Left lung (tissue), 1 donor: ENCODE data around the genes OR9Q1 and MS4A4E.

DNA sequence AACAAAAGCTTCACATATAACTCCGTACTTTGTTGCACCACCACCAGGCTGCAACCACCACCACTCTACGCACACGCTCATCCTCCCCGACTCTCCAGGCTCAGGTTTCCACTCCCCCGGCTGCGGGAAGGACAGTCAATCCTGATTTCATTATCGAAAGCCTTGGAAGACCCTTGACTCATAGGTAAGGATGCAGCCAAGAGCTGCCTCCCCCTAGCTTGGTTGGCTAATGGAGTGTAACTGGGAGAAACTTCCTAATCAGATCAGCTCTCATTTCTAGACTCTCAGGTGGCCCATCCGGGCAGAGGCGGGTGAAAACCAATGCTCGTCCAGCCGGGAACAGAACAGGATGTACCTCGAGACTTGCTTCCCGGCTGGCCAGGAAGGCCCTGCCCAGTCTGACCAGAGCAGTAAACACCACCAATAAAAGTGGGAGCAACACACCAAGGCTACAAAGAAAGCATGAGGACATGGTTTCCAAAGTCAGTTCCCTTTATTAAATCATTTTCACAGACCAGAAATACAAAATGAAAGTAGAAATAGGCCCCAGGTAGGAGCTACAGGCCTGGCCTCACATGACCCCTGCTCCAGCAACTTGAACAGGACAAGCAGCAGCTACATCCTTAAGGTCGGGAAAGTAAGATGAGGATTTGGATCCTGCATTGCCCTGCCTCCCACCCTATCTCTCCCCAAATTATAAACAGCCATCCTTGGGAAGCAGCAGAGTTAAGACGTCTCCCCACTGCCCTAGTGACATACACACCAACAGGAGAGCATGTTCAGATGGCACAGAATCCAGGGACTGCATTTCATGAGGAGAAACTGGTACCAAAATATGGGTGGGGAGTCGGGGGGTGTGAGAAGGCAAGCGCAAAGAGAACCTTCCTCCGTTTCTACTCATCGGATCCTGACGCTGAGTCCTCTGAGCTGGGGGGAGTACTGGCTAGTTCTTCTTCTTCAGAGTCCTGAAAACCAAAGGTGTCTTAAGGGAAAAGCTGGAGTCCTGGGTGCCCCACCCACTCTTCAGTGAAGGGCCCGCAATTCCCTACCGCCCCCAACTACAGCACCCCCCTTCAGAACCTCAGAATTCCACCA lies 1.1 kb upstream of the TNKS1BP1 start:
- PRO-cap: bidirectional peak, plus-strand start at position 432 of the sequence, minus-strand start at position 341 of the sequence

DNA sequence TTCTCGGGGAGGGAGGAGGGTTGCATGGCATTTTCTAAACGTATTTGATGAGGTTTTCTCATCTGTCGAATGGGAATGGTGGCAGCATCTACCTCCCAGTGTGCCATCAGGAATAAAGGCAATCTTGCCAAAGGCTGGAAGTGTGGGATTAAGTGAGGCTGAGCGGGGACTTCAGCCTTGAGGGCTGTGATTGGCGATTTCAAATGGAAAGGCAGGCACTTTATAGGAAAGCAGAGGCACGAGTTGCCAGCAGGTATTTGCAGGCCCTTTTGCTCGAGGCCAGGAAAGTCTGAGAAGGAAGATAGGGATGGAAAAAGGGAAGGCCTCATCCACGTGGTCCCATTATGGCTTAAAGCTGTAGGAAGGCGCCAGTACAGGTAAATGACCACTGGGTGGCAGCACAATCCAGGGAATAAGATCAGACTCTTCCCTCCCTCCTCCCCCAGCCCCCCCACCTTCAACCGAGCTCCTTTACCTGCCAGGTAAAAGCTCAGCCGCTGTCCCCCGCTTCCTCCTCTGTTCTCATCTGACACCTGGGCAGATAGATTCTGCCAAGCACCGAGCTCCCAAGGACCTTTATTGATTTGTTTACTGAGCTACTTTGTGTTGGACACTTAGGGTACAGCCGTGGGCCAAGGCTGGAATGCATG lies 7.4 kb downstream of the P2RX3 start:
- PRO-cap: no peak

- PRO-cap: bidirectional peak, plus-strand start at chr11:57427432, minus-strand start at chr11:57427456; bidirectional peak, plus-strand start at chr11:57427714, minus-strand start at chr11:57427481; bidirectional peak, plus-strand start at chr11:57427929, minus-strand start at chr11:57427877
Observed at GRCh38 chr11:57427337-57428182, 639 bp upstream of the SLC43A3 start.

GRCh38 chr11:57776579-57777305 lies 15.1 kb downstream of the CTNND1 start:
- PRO-cap: no peak

- PRO-cap: bidirectional peak, plus-strand start at chr11:57778768, minus-strand start at chr11:57778577
Observed at GRCh38 chr11:57778435-57779194, 17.0 kb downstream of the CTNND1 start.

- PRO-cap: no peak
Observed at GRCh38 chr11:58023678-58023905, at the start of gene OR9Q1. TSS of gene OR9Q1 (plus strand) at chr11:58023881.

DNA sequence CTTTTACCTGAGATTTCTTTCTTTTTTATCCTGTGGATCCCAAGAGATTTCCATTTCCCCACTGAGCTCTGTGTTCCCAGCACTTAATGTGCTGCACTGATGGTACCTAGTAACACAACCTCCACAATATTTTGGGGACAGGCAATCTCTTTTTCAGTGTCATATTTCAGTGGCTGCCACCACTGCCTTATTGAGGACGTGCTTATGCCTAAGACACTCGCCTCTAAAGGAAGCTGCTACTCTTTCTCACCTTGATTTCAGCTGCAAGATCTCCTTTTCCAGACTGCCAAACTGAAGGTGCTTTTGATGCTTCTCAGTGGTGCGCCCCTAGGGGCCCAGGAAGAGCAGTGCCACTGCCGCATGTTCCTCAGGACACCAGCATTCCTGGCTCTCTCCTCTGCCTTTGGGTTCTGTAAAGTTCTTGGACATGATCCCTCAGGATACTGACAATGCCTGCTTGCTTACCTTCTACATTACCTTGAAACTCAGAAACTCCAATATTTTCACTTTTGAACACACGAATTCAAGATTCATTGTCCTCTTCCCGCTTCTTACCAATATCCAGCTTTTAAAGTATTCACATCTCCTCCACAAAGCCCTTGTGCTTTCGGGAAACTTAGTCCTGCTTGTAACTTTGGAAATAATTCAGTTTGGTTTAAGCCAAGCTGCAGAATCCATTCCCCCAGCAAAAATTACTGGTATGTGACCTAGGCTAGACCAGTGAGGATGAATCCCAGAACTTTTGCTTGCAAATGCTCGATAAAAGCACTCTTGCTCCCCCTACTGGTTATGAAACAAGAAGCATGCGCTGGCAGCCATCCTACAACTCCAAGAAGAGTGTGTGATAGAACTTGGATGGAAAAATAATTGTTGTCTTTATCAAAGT lies 16.3 kb upstream of the OR5B21 start:
- PRO-cap: unidirectional peak, minus-strand start at position 395 of the sequence

- PRO-cap: no peak
Observed at GRCh38 chr11:58584442-58585066, 5.7 kb downstream of the ZFP91 start.

DNA sequence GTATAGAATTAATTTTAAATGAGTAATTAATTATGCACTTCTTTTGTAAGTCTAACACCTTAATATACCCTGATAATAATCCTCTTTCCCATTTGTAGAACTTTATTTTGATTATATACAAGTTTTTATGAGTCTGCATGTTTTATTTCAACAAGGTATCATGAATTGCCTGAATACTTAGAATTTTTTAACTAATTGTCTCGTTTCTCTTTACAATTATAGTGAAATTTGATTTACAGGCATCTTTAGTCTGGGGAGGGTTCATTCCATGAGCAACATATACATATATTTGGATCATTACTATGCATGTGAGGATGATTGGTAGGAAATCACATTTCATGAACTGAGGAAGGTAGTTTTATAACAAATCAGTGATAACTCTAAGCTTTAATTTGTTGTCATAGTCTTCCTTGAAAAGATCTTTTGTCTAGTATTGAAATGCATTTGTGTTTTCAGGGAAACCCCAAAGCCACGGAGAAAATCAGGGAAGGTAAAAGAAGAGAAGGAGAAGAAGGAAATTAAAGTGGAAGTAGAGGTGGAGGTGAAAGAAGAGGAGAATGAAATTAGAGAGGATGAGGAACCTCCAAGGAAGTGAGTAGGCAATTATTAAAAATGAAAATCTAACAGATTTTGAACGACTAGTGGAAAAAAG lies 11.2 kb upstream of the CNTF start:
- PRO-cap: no peak

DNA sequence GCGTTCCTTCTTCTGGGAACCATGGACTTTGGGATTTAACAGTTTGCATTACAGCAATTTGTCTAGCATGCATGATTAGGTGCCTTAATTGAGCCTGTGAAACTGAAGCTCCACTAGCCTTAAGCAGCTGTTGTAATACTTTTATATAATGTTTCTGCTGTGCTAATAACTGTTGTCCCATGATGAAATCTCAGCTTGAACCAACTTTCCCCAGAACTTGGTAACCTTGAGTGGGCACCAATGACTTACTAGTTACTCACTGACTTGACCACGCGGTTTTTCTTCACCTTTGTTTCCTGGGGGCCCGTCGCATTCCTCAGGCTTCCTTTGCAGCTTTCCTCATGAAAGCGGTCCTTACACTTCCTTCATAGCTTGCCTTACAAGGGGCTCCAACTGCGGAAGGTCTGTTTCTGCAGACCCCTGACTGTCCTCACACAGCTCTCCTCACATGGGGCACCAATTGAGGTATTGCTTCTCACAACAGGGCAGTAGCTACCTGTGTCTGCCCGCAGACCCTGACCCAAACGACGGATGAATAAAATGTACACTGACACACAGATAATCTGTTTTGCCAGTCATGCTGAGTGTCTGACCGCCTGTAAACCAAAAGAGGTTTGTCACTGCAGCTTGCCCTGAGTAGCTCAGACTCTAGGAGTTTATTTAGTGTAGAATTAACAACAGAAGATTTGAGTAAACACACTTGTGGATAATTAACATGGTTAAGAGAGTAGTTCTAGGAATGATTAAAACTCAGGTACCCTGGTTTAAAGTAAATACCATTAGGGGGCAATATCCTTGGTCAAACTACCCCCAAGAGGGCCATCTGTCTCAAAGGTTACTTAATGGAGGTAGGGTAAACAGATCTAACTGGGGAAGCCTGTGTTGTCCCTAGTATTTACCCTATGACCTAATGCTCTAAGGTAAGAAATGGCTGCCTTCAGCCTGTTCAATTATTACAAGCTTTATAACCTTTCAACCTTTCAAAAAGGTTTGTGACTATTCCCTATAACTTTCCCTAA lies 10.9 kb upstream of the GLYATL1 start:
- PRO-cap: no peak

GRCh38 chr11:59097907-59098301 lies 9.1 kb upstream of the FAM111B start:
- PRO-cap: no peak

DNA sequence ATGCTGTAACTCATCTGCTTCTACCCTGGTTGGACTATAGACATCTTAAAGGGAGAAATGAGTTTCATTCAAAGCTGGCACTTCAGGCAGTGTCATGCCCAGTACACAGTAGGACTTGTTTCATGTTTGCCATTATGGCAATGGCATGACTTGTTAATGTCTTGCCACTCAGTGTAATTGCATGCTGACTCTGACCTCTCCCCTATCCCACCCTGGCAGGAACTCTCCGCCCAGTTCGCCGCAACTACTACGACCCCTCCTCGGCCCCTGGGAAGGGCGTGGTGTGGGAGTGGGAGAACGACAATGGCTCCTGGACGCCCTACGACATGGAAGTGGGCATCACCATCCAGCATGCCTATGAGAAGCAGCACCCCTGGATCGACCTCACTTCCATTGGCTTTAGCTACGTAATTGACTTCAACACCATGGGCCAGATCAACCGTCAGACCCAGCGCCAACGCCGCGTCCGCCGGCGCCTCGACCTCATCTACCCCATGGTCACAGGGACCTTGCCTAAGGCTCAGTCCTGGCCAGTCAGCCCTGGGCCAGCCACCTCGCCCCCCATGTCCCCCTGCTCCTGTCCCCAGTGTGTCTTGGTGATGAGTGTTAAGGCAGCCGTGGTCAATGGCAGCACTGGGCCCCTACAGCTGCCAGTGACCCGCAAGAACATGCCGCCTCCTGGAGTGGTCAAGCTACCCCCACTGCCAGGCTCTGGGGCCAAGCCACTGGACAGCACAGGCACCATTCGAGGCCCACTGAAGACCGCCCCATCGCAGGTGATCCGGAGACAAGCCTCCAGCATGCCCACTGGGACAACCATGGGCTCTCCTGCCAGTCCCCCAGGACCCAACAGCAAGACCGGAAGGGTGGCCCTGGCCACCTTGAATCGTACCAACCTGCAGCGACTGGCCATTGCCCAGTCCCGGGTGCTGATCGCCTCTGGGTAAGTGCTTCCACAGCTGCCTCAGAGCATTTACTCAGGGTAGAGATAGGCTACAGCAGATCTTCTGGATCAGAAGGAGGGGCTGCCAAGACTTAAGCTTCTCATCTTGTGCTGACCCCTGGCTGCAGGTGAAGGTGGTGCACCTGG lies 9.9 kb downstream of the DTX4 start:
- PRO-cap: no peak

- PRO-cap: no peak
Observed at GRCh38 chr11:59199622-59199915, 13.2 kb downstream of the MPEG1 start.

- PRO-cap: unidirectional peak, plus-strand start at chr11:59211348
Observed at GRCh38 chr11:59210549-59211624, 1.8 kb downstream of the MPEG1 start.

- PRO-cap: no peak
Observed at GRCh38 chr11:59272934-59273948, 60.5 kb upstream of the MPEG1 start.

DNA sequence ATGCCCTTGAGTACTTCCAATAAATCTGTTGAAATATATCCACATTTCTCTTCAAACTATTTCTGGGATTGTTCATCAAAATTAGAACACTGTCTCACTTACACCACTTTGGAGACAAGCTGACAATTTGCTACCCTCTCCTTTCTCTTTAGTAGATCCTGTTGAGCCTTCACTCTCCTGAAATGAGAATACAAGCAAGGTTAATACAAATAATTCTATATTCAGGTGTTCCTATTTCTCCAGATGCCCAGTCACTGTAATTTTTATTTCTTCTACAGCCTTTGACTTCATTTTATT lies 67.2 kb upstream of the OR5AN1 start:
- PRO-cap: no peak

DNA sequence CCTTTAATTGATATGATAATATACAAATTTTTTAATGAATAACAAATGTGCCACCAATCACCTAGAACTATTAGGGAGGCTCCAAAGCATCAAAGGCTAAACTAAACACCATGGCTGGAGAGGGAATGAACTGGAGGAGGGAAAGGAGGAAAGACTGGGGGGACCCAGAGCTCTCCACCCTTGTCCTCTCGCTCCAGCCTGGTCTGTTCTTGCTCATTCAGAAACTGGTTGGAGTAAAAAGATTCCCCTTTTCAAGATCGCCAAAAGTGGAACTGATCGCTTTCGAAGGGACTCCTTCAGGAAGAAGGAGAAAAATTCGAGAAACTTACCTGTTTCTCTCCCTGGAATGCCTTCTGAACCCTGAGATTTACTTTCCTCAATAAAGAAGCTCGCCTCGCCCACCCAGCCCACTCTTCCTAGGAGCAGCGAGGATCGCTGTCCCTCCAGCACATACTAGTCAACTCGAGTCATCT lies 46.9 kb downstream of the OR4D9 start:
- PRO-cap: no peak

DNA sequence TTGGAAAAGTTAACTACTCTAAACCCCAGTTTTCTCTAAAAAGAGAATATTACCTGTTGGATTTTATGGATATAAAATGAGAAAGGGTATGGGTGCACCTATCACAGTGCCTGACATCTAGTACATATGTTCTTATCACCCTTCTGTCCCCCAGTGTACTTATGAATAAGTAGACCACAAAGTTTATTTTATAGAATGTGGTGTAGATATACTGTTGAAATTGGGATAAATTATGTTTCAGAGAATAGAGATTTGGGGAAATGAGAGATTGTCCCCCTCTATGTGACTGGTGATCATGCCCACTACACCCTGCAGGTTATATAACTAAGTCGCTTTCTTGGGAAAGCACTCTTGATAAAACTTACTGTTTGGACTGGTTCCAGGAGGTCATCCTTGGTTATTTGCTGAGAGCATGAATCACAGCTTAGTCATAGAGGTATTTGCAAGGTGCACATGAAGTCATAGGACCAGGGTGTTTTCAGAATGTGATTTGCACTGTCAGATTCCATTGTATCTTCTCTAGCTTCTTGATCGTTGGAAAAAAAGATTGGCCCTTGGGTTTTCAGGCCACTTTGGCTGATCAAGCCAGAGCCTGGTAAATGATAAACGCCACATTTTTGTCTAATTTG lies 21.2 kb downstream of the STX3 start:
- PRO-cap: no peak

- PRO-cap: bidirectional peak, plus-strand start at chr11:60242921, minus-strand start at chr11:60242789
Observed at GRCh38 chr11:60242590-60243354, at the start of gene MS4A4E. TSS of gene MS4A4E (minus strand) at chr11:60243137.

GRCh38 chr11:60366951-60367477 lies 11.3 kb upstream of the MS4A7 start:
- PRO-cap: no peak